Endothelial cell of umbilical vein (primary cell): ENCODE measurements around the genes CCNB1 and MRPS36.

- PRO-cap, result no peak
CAGE:
- cytosol, long polyA minus RNA, result no peak
- cytosol, long polyA plus RNA, result no peak
- long polyA plus RNA, result no peak
- nucleus, long polyA minus RNA, result no peak
- nucleus, long polyA plus RNA, result no peak
Measured at GRCh38 chr5:68250056-68250599, 34.6 kb downstream of the PIK3R1 start.

- PRO-cap, result no peak
CAGE:
- cytosol, long polyA minus RNA, result no peak
- cytosol, long polyA plus RNA, result no peak
- long polyA plus RNA, result no peak
- nucleus, long polyA minus RNA, result no peak
- nucleus, long polyA plus RNA, result no peak
Measured at GRCh38 chr5:68263946-68264282, 48.4 kb downstream of the PIK3R1 start.

DNA sequence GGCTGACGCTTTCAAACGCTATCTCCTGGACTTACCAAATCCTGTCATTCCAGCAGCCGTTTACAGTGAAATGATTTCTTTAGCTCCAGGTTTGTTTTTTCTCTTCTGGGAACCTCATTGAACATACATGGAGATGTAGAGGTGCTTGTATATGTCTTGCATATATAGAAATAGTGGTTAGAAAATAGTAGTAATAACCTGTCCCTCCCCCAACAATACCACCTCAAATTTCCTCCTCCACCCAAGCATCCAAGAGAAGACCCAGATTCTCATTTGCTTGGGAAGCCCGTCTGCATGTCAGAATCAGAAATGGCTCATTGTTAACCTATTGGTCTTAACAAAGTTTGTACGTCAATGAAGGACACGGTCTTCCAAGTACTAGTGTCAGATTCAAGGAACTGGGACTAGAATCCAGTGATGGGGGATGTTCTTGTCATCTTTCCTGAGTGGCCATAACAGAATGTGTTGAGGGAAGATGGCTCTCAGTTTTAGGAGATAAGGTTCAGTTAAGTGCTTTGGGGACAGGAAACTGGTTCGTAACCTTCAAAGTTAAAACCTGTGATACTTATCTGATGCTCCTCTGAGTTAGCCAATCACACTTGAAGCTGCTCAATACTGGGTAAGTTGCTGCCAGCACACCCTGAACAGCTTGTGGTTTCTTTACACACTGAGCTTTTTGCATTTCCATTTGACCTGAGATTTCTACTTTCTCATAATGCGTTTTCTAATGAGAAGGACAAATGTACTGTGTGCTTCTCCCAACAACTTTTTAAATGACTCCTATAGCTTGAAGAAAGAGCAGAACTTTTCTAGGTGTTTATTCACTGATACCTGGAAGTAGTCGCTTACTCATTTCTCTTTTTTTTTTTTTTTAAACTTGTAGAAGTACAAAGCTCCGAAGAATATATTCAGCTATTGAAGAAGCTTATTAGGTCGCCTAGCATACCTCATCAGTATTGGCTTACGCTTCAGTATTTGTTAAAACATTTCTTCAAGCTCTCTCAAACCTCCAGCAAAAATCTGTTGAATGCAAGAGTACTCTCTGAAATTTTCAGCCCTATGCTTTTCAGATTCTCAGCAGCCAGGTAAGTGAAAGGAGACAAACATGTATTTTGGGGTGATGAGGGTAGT lies 64.5 kb downstream of the PIK3R1 start:
- PRO-cap, result no peak
CAGE:
- cytosol, long polyA minus RNA, result no peak
- cytosol, long polyA plus RNA, result no peak
- long polyA plus RNA, result no peak
- nucleus, long polyA minus RNA, result no peak
- nucleus, long polyA plus RNA, result no peak

DNA sequence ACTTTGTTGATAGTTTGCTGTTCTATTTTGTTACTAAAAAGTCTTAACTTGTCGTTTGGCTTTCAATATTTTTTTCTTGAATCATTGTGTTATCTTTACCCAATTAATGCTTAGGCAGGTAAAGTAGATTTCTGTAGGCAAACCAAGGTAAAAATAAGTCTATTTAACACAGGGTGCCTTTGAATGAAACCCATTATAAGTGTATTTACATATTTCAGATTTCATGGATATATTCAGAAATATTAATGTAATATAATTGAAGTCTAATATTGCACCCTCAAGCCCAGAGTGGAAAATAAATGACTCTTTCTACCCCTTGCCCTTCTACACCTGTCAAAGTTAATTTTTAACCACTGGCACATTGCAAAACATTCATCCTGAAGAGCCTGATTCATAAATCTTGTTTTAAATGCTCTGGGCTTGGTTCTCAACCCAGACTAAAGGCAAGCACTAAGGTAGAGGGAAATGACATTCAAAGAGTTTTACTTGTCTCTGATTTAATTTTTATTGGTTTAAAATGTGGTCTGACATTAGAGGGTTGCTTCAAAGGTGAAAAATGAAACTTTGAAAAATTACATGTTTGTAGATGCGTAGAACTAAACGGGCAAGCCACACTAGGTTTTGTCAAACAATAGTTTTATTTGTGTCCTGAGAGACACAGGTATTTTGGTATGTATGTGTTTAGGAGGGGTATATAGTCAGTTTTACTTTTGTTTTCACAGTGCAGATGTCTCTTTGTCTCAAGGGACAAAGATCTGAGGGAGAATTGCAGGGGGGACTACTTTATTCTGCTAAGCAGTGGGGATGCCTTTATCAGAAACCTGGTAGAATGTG lies 69.6 kb downstream of the PIK3R1 start:
- PRO-cap, result no peak
CAGE:
- cytosol, long polyA minus RNA, result no peak
- cytosol, long polyA plus RNA, result no peak
- long polyA plus RNA, result no peak
- nucleus, long polyA minus RNA, result no peak
- nucleus, long polyA plus RNA, result no peak

DNA sequence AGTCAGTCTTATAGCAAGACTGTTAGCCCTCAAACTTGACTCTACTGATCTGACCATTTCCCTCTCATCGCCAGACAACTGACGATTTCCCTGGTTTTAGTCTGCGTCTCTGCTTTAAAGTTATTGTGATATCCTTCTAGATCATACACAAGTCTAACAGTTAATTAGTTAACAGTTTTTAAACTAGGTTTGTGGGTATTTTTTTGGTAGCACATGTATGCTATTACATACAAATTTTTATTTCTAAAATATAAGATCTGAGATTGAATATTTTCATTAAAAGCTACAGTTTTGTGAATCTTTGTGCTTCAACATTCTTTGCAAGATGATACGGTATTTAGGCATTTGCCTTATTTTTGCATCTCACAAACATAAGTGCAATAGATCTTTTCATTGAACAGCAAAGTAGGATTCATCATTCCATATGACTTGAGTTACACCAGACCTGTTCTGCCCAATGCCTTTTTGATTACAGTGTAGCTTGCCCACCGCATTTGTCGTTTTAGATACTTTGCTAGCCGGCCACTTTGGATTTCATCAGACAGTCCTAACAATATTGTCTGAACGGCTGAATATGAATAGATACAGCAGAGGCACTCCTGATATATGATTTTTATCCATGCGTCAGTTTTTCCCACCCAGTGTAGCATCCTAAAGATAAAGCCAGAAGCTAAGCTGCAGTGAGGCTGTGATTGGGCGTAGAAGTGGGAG lies 84.4 kb downstream of the PIK3R1 start:
- PRO-cap, result no peak
CAGE:
- cytosol, long polyA minus RNA, result no peak
- cytosol, long polyA plus RNA, result no peak
- long polyA plus RNA, result no peak
- nucleus, long polyA minus RNA, result no peak
- nucleus, long polyA plus RNA, result no peak

DNA sequence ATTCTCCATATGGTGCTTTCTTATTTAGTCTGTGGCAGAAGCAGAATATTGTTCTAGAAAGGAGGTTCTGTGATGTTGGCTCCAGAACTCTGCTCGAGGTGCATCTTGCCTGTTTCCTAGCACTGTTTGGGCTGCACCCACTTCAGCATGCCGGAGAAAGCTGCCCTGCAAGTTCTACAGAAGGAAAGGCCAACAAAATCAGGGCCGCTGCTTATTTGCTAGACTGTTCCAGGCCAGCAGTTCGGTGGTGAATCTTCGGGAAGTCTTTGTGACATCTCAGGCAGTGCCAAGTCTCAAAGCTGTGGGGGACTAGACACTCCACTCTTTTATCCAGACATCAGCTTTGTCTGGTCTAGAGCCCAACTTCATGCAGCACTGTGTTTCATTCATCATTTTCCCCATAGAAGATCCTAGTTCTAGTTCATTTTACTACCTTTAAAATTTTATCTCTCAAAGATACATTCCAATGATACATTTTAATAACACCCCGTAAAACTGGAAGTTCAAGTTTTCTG lies 91.1 kb downstream of the PIK3R1 start:
- PRO-cap, result no peak
CAGE:
- cytosol, long polyA minus RNA, result no peak
- cytosol, long polyA plus RNA, result no peak
- long polyA plus RNA, result no peak
- nucleus, long polyA minus RNA, result no peak
- nucleus, long polyA plus RNA, result no peak

DNA sequence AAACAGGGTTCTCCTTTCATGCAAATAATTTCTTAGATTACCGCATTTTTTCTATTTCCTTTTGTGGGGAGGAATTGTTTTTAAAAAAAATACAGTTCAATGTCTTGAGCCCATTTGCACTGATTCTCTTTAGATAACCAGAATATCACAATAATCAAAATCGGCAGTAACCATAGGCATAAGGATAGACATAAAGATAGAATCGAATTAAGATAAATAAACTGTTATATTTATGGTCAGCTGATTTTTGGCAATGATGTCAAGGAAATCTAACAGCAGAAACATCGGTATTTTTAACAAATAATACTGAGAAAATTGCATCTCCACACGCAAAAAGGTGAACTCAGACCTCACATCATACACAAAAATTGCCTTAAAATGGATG lies 325.5 kb downstream of the PIK3R1 start:
- PRO-cap, result no peak
CAGE:
- cytosol, long polyA minus RNA, result no peak
- cytosol, long polyA plus RNA, result no peak
- long polyA plus RNA, result no peak
- nucleus, long polyA minus RNA, result no peak
- nucleus, long polyA plus RNA, result no peak

GRCh38 chr5:68682447-68683046 lies 411.3 kb upstream of the SLC30A5 start:
- PRO-cap, result no peak
CAGE:
- cytosol, long polyA minus RNA, result no peak
- cytosol, long polyA plus RNA, result no peak
- long polyA plus RNA, result no peak
- nucleus, long polyA minus RNA, result no peak
- nucleus, long polyA plus RNA, result no peak

DNA sequence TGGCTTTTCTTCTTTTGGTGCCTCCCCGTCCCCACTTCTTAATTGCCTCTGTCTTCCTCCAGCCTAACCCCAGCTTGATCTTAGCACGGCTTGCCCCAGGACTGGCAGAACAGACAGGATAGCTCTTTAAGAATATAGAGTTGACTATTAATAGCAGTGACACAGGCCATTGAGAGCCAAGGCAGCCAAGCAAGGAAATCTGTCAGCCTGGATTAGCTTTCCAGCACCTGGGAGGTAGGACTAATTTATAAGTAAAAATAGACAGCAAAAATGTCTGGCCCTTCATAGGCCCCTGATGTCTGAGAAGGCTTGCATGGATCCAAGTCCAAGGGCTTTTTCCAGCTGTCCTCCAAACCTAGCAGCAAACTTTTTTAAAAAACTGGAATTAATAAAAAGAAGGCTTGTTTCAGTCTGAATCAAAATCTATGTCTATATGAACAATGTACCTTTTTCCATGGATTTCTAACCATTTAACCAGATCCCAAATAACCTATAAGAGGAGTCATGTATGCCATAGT lies 384.5 kb upstream of the SLC30A5 start:
- PRO-cap, result no peak
CAGE:
- cytosol, long polyA minus RNA, result no peak
- cytosol, long polyA plus RNA, result no peak
- long polyA plus RNA, result no peak
- nucleus, long polyA minus RNA, result no peak
- nucleus, long polyA plus RNA, result no peak

DNA sequence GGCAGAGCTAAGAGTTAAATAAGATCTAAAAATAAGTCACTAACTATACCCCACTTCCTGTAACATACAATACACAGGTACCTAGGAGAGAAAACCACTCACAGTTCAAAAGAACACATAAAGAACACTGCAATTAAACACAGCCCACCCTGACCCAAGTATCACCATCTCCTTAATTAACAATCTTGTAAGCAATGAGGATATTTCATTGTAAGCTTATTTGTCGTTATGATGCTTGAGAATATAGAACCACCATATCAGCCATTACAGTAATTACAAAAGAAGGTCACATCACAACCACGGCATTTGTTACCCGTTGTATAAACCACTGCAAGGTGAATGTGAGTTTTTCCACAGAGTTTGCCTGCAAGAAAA lies 382.1 kb upstream of the SLC30A5 start:
- PRO-cap, result no peak
CAGE:
- cytosol, long polyA minus RNA, result no peak
- cytosol, long polyA plus RNA, result no peak
- long polyA plus RNA, result no peak
- nucleus, long polyA minus RNA, result no peak
- nucleus, long polyA plus RNA, result no peak

- PRO-cap, result no peak
CAGE:
- cytosol, long polyA minus RNA, result no peak
- cytosol, long polyA plus RNA, result no peak
- long polyA plus RNA, result no peak
- nucleus, long polyA minus RNA, result no peak
- nucleus, long polyA plus RNA, result no peak
Measured at GRCh38 chr5:68730216-68731127, 363.3 kb upstream of the SLC30A5 start.

- PRO-cap, result bidirectional peak, plus-strand start at chr5:69167129, minus-strand start at chr5:69166925
CAGE:
- cytosol, long polyA minus RNA, result start-site peak on the plus strand at chr5:69167146-69167189, 107 reads
- cytosol, long polyA plus RNA, result start-site peak on the plus strand at chr5:69167062-69167253, 2,501 and 2,336 reads in 2 replicates
- long polyA plus RNA, result start-site peak on the plus strand at chr5:69167058-69167251, 3,145 and 2,838 reads in 2 replicates
- nucleus, long polyA minus RNA, result start-site peak on the plus strand at chr5:69167097-69167175, 650 reads
- nucleus, long polyA plus RNA, result start-site peak on the plus strand at chr5:69167100-69167199, 830 and 1,072 reads in 2 replicates
Measured at GRCh38 chr5:69166668-69167591, at the start of gene CCNB1. Gene CCNB1, plus strand, starts transcription at chr5:69167150.

- PRO-cap, result bidirectional peak, plus-strand start at chr5:69217760, minus-strand start at chr5:69217619; bidirectional peak, plus-strand start at chr5:69217964, minus-strand start at chr5:69217945; bidirectional peak, plus-strand start at chr5:69218318, minus-strand start at chr5:69218156
CAGE:
- cytosol, long polyA minus RNA, result start-site peak on the plus strand at chr5:69217759-69217835, 697 reads
- cytosol, long polyA plus RNA, result start-site peak on the plus strand at chr5:69217734-69217850, 5,728 and 3,022 reads in 2 replicates
- long polyA plus RNA, result start-site peak on the plus strand at chr5:69217734-69217843, 2,762 and 2,604 reads in 2 replicates
- nucleus, long polyA minus RNA, result start-site peak on the plus strand at chr5:69217759-69217812, 96 reads
- nucleus, long polyA plus RNA, result start-site peak on the plus strand at chr5:69217743-69217842, 453 and 647 reads in 2 replicates
Measured at GRCh38 chr5:69217331-69218692, at the start of gene MRPS36. Gene MRPS36, plus strand, starts transcription at chr5:69217760.

GRCh38 chr5:69502276-69503091 lies 9.9 kb downstream of the OCLN start:
- PRO-cap, result unidirectional peak, minus-strand start at chr5:69502896
CAGE:
- cytosol, long polyA minus RNA, result no peak
- cytosol, long polyA plus RNA, result no peak
- long polyA plus RNA, result no peak
- nucleus, long polyA minus RNA, result no peak
- nucleus, long polyA plus RNA, result no peak

DNA sequence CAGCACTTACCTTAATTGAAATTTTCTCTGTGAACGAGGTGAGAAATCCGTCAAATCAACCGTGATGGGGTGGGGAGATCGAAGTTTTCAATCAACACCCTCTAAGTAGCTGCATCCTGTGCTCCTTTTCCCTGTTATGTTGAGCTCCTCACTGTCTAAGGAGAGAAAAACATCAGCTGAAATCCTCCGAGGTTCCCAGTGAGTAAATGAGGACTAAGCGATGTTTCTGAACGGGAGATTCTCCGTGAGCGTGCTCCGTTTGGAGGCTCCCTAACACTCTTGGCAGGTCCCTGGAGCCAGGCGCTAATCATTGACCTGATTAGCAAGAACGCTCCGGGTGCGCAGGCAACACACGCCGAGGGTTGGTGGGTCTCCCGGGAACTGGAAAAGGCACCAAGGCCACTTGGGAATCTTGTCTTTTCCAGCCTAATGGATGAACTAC lies 9.8 kb upstream of the BDP1 start:
- PRO-cap, result no peak
CAGE:
- cytosol, long polyA minus RNA, result no peak
- cytosol, long polyA plus RNA, result no peak
- long polyA plus RNA, result no peak
- nucleus, long polyA minus RNA, result no peak
- nucleus, long polyA plus RNA, result no peak

DNA sequence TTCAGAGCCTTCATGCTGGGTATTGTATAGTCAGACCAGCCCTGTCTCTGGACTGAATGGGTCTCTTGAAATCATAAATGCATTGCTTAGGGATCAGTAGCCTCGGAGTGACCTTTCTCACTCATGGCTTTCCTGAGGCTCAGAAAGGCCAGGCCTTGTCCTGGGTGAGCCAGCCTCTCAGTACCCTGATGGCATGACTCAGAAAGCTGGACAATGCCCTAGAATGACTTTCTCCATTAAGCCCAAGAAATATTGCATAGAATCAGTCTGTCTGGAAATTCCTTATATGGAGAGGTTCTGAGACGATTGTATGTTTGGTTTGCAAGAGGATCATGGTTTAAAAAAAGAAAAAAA lies 34.1 kb downstream of the MAP1B start:
- PRO-cap, result bidirectional peak, plus-strand start outside the sequence, minus-strand start at position 182 of the sequence
CAGE:
- cytosol, long polyA minus RNA, result no peak
- cytosol, long polyA plus RNA, result no peak
- long polyA plus RNA, result no peak
- nucleus, long polyA minus RNA, result no peak
- nucleus, long polyA plus RNA, result no peak

DNA sequence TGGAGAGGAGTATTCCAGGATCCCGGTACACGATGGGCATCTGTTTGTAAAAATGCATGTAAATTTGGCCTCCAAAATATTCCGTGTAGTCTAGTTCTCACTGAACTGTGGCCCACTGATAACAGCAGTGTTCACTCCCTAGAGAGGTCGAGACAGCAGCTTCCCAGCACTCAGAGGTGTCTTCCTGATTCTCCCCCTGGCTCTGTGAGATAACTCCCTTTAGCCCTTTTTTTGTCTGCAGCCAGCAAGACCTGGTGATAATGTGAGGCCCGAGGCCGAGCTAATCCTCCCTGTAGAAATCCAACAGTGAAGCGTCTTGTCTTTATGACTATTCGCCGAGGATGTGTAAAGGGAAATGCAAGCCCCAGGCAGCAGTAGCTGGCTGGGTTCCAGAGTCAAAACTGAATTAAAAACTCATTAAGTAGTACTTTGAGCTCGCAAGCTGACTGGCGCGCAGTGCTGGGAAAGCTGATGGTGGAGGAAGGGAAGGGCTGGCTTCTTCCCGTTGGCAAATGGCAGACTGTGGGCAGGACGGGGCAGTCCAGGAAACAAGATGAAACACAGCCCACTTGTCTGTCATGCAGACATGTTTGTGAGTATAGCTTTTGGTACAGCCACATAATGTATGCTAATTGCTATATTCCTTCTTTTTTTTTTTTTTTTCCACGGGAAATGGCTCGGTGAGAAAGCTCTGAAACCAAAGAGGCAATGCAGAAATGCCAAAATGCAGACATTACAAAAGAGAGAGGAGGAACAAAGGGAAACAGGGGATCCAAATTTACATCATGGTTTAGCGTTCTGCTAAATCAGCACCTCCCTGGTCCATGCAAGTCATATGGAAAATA lies 59.3 kb downstream of the MAP1B start:
- PRO-cap, result no peak
CAGE:
- cytosol, long polyA minus RNA, result no peak
- cytosol, long polyA plus RNA, result no peak
- long polyA plus RNA, result no peak
- nucleus, long polyA minus RNA, result no peak
- nucleus, long polyA plus RNA, result no peak

GRCh38 chr5:72171609-72172227 lies 64.4 kb downstream of the MAP1B start:
- PRO-cap, result no peak
CAGE:
- cytosol, long polyA minus RNA, result no peak
- cytosol, long polyA plus RNA, result no peak
- long polyA plus RNA, result no peak
- nucleus, long polyA minus RNA, result no peak
- nucleus, long polyA plus RNA, result no peak

DNA sequence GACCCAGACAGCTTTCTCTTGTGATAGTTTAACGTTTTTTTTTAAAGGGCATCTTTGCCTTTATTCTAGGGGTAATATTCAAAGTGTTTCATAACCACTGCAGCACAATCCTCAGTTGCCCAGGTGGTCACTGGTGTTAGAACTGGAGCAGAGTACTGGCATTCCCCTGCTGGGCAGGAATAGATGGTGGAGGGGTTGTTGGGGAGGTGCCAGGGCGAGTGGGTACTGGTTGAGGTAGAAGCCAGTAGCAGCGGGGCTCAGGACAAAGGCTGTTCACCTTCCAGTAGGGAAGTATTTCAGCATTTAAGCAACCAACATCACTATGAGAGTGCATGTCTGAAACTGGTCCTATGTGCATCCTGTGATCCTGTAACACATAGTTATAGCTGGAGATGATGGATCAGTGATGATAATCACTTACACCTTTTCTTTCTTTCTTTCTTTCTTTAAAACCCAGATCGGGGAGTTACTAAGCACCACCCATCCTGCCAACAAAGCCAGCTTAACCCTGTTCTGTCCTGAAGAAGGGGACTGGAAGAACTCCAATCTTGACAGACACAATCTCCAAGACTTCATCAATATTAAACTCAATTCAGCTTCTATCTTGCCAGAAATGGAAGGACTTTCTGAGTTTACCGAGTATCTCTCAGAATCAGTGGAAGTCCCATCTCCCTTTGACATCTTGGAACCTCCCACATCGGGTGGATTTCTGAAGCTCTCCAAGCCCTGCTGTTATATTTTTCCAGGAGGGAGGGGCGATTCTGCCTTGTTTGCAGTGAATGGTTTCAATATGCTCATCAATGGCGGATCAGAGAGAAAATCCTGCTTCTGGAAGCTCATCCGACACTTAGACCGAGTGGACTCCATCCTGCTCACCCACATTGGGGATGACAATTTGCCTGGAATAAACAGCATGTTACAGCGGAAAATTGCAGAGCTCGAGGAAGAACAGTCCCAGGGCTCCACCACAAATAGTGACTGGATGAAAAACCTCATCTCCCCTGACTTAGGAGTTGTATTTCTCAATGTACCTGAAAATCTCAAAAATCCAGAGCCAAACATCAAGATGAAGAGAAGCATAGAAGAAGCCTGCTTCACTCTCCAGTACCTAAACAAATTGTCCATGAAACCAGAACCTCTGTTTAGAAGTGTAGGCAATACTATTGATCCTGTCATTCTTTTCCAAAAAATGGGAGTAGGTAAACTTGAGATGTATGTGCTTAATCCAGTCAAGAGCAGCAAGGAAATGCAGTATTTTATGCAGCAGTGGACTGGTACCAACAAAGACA lies 86.6 kb downstream of the MAP1B start:
- PRO-cap, result no peak
CAGE:
- cytosol, long polyA minus RNA, result no peak
- cytosol, long polyA plus RNA, result no peak
- long polyA plus RNA, result no peak
- nucleus, long polyA minus RNA, result start-site peak on the plus strand centred at position 867 of the sequence, 238 bp wide, 377 reads
- nucleus, long polyA plus RNA, result no peak

DNA sequence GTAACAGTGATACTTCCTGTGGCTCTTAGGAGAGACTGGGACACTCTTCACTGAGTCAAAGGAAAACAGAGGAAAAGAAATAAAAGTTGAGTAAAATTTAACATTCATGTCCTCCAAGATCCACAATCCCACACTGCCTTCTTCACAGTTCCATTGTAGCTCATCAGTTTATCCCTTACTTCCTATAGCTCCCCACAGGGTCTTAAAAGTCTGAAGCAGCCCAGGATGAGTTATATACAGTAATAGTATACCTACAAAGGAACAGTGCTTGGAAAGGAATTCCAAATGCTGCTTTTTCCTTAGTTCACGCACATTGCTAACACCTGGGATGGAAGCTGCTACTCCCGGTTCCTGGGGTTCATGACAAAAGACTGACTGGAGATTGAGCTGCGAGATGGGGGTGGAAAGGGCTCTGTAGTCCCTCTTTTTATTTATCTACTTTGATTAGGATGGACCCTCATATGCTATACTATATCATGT lies 81.4 kb downstream of the MRPS27 start:
- PRO-cap, result no peak
CAGE:
- cytosol, long polyA minus RNA, result no peak
- cytosol, long polyA plus RNA, result no peak
- long polyA plus RNA, result no peak
- nucleus, long polyA minus RNA, result no peak
- nucleus, long polyA plus RNA, result no peak